NT2/D1 (cell line): ENCODE data around the genes WASF2, FAM76A and DNAJC8.

DNA sequence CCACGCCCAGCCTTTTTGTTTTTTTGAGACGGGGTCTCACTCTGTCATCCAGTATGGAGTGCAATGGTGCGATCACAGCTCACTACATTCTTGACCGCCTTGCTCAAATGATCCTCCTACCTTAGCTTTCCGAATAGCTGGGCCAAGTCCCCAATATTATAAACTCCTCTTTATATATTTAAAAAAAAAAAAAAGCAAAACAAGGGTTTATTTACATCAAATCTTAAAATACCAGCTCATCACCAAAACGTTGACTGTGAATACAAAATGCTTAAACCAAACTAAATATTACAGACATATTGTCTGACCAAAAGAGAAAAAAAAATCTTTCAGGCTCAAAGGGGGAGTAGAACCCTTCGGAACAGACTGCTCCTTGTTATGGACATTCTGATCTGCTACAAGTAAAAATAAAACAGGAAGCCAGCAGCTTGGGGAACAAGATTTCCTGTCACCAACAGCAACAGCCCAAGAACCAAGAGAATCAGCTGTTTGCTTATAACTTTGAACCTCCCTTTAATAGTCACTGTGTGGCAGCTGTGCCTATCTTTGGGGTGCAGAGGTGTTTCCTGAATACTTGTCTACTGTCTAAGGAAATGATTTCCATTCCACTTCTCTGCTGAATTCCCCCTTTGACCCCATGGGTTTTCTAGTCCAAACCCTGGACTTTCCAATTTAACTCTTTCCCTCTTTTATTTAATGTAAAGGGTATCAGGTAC is 38.4 kb downstream of the GPR3 start:
- RRBS, 2 experiments = no CpG with 5 or more reads among the region's 7 CpGs

DNA sequence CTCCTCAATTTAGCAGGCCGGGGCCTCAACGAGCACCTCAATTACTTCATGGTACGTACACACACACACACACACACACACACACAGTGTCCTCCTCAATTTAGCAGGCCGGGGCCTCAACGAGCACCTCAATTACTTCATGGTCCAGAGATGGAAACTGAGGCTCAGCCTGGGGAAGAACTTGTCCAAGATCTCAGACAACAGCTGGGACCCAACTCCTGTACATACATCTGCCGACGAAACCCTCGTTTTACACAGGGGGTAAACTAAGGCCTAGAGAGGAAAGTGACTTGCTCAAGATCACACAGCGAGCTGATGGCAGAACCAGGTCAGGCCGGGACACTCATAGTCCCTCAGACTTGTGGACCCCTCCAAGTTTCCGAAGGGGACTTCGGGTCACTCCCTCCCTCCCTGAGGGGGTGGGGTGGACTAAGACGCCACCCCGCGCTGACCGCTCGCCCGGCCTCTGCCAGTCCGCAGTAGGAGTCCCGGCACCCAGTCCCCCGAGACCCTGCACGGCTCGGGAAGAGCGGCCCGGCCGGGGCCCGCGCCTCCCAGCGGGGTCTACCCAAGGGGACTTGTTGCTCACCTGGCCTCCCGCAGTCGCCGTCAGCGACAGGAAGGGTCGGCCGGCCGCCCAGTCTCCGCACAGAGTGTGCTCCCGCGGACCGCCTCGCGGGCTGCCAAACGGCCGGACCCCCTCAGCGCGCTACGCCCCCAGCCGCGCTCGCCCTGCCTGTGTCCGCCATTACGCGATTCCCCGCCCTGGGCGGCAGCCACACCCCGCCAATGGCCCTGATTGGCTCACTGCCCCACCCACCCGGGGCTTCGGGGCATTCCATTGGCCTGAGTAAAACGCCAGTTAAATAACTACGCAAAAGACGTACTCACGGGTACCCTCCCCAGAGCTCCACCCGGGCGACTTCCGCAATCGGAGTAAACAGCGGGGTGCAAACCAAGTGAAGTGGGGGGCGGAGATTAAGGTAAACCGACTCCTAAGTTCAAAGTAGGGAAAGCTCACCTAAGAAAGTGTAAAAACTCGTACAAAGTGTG is at the start of gene WASF2:
WASF2 (minus strand) TSS at position 771 of the 1,053 bp plus-strand sequence.
- RRBS, 2 experiments = under 1 to 2% methylated on average over 20 to 26 of the region's 70 CpGs

GRCh38 chr1:27517330-27517677 is 27.3 kb upstream of the WASF2 start:
- RRBS, 2 experiments = no CpG with 5 or more reads among the region's 2 CpGs

- RRBS, 2 experiments = no CpG with 5 or more reads among the region's 13 CpGs
These were observed 35.4 kb upstream of the WASF2 start for GRCh38 chr1:27525231-27525910.

- RRBS, 2 experiments = no CpG with 5 or more reads among the region's 5 CpGs
These were observed 55.2 kb upstream of the WASF2 start for GRCh38 chr1:27545186-27545619.

DNA sequence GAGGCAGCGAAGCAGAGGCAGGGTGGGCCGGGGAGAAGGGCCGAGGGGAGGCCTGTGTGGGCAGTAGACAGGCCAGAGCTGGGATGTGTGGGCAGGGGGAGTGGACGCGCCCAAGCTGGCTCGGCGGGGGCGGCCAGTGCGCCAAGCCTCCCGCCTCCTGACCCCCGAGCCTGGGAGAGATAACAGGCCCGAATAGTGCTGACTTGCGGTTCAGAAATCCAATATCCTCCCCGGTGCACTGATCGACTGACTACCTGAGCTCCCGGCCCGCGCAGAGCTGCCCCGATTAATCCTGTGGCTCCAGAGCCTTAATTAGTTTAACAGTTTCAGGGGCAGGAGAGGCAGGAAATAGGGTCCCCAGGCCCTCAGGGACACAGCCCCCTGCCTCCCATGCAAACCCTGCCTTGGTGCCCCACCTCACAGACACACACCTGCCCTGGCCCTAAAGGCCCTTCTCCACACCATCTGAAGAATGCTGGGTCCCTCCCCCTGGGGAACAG is 41.8 kb downstream of the AHDC1 start:
- RRBS, 2 experiments = no CpG with 5 or more reads among the region's 19 CpGs

- RRBS, 2 experiments = 1 to 2% methylated on average over 26 of the region's 63 CpGs
These were observed 35.5 kb downstream of the AHDC1 start for GRCh38 chr1:27568318-27569013.

DNA sequence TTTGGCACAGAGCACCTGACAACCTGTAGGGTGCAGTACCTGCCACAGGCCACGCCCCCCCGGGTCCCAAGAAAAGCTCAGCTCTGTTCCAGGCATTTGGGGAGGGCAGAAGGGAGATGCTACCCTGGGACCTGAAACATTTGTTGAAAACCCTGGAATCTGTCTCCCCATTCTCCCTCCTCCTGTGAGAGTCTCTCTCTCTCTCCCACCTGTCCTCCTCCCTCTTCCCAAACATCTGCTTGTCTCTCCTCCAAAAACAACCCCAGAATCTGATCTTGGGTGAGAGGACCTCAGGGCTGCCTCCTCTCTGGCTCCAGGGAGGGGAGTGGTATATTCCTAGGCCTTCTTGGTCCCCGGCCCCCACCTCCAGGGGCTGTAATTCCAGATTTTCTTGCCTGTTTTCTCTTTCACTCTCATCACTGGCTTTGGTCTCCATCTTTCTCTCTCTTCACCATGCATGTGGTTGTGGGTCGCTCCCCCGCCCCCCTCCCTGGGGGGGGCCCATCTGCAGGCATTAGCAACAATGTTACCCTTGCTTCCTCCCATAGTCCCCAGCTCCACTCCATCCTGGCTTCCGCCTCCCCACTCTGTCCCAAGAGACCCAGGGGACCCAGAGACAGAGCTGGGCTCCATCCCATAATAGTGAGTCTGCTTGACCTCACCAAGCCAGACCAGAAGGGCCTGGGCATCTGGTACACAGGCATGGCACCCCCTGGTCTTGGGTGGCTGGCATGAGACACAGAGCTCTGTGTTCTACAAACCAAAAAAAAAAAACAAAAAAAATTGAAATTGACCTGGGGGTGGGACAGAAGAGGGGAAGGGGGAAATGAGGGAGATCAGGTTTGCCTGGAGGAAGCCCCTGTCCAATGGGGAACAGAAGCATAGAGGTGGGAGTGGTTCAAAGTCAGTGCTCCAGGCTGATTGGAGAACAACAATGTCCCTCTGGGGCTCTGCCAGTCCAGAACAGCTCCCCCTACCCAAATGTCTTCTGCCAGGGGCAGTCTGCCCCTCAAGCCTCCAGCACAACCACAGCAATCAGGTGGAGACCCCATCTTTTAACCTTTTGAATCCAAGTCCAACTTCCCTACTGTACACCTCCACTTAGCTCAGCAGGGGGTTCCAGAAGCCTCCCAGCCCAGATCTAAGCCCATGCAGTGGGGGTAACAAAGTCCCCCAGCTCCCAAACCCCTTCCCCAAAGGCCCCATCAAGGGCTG is 3.8 kb downstream of the AHDC1 start:
- RRBS, 2 experiments = no CpG with 5 or more reads among the region's 6 CpGs

DNA sequence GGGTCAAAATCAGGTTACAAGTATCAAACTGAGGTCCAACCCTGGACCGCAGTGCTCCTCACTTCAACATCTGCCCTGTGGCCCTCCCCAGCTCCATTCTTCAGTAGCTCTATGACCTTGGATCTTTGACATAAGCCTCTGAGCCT is 4.3 kb downstream of the FGR start:
- RRBS, 2 experiments = no CpG with 5 or more reads among the region's 1 CpG

- RRBS, 2 experiments = 3 to 5% methylated on average over 40 of the region's 65 CpGs
These were observed 901 bp downstream of the FGR start for GRCh38 chr1:27633892-27634675.

GRCh38 chr1:27658858-27659238 is 13.1 kb downstream of the IFI6 start:
- RRBS, 2 experiments = no CpG with 5 or more reads among the region's 2 CpGs

- RRBS, 2 experiments = under 1 to 2% methylated on average over 18 to 23 of the region's 80 CpGs
These were observed at the start of gene FAM76A for GRCh38 chr1:27725866-27726644. FAM76A (plus strand) TSS chr1:27725961.

DNA sequence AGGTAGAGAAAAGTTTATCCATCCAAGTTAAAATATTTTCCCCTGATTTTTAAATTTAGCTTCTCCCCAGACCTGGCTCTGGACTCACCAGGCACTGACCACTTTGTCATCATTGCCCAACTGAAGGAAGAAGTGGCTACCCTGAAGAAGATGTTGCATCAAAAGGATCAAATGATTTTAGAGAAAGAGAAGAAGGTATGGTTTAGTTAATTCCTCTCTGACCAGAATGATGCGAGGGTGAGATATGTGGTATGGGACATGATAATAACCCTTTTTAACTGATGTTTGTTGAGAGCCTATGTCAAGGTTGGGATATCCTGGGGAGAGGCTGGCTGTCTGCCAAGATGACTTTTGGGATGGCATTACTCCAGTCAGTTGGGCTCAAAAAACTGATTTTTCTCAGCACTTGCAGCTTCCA is 17.9 kb upstream of the STX12 start:
- RRBS, 2 experiments = no CpG with 5 or more reads among the region's 1 CpG

DNA sequence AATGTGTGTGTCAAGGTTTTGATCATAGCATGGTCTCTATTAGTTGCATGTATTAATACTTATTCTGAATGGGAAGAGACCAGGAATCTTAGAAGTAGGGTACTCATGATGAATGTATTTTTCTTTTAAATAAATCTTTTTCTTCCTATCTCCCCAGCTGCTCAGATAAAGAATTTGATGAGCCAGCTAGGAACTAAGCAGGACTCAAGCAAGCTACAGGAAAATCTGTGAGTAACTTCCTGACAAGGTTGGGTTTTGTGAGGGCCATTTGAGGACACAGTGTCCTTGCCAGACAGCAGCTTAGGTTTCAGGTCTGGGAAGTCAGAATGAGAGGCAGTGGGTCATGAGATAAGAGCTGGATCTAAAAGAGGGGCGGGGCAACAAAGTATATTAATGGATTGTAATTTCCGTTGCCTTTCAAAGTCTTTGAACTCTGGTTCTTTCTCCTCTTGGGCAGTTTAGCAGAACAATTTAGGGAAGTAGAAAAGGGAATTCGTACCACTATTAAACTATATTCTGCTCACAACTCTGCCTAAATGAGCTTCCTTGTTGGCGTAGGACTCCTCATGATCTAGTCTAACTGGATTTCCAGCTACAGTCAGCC is 16.5 kb downstream of the STX12 start:
- RRBS, 2 experiments = no CpG with 5 or more reads among the region's 4 CpGs

- RRBS, 2 experiments = no CpG with 5 or more reads among the region's 8 CpGs
These were observed 6.8 kb downstream of the THEMIS2 start for GRCh38 chr1:27879055-27879585.

GRCh38 chr1:27958541-27959133 is 1.1 kb upstream of the XKR8 start:
- RRBS, 2 experiments = 100% methylated on average over 3 of the region's 32 CpGs; no CpG with 5 or more reads in 1 of the 2 experiments

GRCh38 chr1:28126637-28127147 is 38.3 kb upstream of the EYA3 start:
- RRBS, 2 experiments = no CpG with 5 or more reads among the region's 3 CpGs

DNA sequence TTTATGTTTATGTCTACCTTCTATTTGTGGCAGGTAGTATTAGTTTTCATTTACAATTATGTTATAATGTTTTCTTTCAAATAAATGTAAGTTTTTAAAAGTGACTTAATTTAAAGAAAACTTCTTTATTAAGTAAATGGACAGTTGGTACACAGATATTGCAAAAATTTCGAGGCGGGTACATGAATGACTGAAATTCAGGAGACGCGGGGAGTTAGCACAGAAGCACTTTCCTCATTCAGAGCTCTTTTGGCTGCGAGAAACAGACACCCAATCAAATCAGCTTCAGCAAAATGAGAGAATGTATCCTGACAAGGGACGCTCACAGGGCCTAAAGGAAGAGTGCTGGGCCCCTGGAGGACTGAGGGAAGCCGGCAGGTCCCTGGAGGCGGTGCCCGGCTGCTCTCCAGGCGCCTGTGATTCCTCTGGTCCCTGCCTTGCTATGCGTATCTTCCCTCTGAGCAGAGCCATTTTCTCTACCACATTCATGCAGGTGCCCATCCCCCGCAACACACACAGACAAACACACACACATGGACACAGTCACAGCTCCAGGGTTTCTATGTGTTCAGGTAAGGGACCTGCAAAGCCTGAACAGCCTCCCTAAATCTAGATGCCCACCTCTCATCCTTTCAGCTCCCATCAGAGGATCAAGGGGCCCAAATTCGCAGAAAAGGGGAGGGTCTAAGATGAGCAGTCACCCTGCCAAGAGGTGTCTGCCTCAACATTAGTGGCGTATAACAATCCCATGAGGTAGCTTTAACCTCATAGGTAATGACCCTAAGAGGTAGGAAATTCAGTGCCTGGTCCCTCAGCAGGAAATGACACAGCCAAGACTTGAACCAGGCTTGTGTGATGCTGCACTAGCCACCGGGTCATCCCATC is 29.2 kb downstream of the PTAFR start:
- RRBS, 2 experiments = 79 to 90% methylated on average over 1 of the region's 15 CpGs

DNA sequence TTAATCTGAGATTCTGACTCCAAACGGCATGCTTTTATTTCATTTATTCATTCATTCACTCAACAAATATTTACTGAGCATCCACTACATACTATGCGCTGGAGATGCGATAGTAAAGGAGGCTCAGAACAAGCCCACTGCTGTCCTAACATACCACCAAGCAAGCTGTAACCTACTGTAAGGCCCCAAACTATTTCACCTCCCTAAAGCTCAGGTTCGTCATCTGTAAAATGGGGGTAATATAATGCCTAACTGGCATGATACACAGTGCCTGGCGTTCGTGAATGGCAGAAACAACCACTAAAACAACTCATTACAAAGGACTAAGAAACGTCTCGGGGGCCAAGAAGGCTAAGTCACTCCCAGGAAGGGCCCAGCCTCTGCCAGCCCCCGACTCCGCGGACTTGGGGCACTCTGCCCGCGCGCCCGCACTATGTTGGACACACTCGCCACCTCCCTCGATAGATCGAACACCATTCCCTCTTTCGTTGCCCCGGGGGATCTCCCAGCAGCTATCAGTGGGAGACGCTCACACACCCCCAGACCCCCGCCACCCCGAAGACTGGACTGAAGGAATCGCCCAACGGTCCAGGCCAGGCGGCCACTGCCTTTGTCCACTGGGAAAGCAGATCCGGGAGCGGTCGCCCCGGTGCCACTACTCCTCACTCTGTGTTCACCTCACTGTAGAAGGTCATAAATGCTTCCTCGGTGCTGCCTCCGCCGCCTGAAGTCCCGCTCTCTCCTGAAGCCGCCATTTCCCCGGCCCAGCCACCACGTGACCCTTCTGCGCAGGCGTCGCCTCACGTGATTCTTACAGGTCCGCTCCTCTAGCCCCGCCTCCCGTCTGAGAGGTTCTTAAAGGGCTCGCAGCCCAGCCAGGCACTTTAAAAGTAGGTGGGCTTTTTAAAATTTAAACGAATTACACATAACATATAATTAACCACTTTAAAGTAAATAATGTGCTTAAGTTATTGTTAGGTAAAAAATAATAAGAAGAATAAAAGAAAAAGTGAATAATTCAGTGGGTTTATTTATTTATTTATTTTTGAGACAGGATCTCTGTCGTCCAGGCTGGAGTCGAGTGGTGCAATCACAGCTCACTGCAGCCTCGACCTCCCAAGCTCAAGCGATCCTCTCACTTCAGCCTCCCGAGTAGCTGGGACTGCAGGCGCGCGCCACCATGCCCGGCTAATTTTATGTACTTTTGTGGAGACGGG is at the start of gene DNAJC8:
DNAJC8 (minus strand) TSS at position 786 of the 1,217 bp plus-strand sequence.
- RRBS, 2 experiments = 0% methylated on average over 3 to 4 of the region's 56 CpGs

DNA sequence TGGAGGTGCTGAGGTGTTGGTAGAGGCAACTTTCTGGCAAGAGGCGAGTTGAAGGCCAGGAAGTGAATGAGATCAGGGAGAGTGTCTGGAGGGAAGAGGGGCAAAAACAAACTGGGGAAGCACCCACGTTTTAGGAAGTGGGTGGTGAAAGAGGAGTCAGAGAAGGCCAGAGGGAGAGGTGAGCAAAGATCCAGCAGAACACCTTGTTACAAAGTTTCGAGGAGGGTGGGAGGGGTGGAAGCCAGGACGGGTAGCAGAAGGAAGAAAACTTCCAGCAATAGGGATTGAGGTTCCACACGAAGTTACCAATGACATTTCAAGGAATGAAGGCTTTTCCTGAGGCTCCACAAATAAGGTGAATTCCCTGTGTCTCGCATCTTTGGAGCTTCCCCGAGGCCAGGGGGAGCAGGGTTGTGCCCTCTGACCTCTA is 666 bp upstream of the SESN2 start:
- RRBS, 2 experiments = no CpG with 5 or more reads among the region's 7 CpGs